Left lung (tissue), 1 donor: ENCODE measurements around the genes PALM3 and ASF1B.

DNA sequence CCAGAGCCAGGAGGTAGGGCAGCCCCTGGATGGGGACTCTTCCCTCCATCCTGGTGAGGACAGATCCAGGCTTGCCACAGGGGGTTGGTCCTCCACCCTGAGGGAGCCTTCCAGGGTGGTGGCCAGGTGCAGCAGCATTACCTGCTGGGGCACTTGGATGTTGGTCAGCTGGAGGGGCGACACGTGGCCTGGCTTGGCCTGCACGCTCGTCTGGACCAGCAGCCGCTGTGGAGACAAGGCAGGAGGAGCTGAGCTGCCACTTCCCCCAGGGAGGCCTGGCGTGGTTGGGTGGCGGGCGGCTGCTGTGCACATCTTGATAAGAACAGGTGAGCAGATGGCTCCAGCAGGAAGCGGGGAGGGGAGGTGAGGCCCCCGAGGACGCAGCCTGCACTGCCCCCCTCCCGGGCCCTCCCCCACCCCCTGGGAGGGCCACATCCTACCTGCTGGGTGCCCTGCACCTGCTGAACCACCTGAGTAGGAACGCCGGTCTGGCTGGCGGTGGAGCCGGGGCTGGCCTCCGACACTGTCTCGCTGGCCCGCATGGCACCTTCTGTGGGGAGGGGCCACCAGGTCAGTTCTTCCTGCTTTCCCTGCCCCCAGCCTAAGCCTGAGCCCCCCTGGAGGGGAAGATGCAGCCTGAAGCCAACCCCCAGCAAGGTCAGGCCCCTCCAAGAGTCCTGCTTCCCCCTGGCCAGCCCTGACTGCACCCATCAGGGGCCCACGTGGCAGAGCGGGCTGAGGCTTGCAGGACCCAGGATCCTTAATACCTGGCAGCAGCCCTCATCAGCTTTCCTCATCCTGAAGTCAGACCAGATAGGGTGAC, 22.9 kb downstream of the RFX1 start:
- PRO-cap = no peak

DNA sequence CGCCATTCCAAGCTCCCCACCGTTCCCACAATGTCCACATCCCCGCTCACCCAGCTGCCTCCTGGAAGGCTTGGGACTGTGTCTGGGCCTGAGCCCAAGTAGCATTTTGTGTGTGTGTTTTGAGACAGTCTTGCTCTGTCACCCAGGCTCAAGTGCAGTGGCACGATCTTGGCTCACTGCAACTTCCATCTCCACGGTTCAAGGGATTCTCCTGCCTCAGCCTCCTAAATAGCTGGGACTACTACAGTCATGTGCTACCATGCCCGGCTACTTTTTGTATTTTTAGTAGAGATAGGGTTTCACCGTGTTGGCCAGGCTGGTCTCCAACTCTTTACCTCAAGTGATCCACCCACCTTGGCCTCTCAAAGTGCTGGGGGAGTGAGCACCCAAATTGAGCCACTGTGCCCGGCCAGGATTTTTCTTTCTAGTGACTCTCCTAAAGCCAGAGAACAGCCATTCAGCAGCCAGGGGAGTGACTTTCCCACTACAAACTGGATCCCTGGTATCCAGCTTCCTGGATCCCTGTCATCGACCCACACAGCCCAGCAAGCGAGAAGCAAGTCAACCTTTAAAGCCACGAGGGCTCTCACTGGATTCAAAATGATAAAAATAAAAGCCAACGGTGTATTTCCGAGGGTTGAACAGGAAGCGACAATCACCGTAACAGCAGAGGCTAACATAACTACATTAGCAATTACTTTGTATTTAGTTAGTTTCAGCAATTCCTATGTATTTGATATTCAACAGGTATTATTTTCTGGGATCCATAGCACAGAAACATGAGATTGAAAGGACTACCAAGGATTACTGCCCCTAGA, 3.0 kb downstream of the RFX1 start:
- PRO-cap = no peak

DNA sequence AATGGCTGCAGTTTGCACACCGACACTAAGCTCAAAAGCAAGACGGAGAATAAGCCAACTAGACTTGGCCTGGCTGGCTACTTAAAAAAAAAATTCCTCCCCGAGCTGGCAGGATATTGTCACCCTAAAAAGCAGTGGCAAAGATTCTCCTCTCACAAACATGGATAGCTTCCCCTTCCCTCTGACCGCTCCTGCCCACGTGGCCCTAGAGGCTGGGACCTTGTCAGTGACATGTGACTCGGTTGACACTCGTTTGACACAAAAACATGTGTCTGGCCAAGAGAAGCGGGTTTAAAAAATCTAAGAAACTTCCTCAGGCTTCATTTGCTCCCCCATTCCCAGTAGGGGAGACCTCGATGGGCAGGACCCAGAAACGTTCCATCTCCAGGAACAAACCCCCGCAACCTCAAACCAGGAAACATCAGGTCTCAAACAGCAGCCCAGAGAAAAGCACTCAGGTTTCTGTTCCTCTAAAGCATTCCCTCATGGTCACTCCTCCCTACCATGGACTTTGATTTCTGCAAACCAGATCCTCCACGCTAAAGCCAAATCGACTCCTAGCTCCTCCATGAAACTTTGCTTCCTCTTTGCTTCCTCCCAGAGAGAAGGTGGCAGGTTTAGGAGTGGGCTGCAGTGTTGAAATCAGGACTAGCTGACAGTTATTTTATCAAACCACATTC, 1.2 kb downstream of the RFX1 start:
- PRO-cap = no peak

DNA sequence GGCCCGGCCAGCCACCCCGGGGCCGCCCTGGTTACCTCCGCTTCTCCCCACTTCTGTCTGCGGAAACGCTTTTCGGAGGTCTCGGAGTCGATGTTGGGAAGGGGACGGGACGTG, 195 bp downstream of the RFX1 start:
- PRO-cap = no peak

- PRO-cap = no peak
Measured at GRCh38 chr19:14053896-14055038, 7.6 kb downstream of the PALM3 start.

GRCh38 chr19:14061324-14062534, at the start of gene PALM3:
TSS of gene PALM3 (minus strand) at chr19:14062076.
- PRO-cap = bidirectional peak, plus-strand start at chr19:14062149, minus-strand start at chr19:14062076

GRCh38 chr19:14090613-14091074, 5.1 kb upstream of the C19orf67 start:
- PRO-cap = bidirectional peak, plus-strand start at chr19:14091216, minus-strand start at chr19:14090801

- PRO-cap = unidirectional peak, minus-strand start at chr19:14136582; bidirectional peak, plus-strand start at chr19:14137168, minus-strand start at chr19:14136968
Measured at GRCh38 chr19:14136517-14137350, at the start of gene ASF1B. TSS of gene ASF1B (minus strand) at chr19:14136589.

GRCh38 chr19:14164687-14165503, 28.5 kb upstream of the ASF1B start:
- PRO-cap = no peak

DNA sequence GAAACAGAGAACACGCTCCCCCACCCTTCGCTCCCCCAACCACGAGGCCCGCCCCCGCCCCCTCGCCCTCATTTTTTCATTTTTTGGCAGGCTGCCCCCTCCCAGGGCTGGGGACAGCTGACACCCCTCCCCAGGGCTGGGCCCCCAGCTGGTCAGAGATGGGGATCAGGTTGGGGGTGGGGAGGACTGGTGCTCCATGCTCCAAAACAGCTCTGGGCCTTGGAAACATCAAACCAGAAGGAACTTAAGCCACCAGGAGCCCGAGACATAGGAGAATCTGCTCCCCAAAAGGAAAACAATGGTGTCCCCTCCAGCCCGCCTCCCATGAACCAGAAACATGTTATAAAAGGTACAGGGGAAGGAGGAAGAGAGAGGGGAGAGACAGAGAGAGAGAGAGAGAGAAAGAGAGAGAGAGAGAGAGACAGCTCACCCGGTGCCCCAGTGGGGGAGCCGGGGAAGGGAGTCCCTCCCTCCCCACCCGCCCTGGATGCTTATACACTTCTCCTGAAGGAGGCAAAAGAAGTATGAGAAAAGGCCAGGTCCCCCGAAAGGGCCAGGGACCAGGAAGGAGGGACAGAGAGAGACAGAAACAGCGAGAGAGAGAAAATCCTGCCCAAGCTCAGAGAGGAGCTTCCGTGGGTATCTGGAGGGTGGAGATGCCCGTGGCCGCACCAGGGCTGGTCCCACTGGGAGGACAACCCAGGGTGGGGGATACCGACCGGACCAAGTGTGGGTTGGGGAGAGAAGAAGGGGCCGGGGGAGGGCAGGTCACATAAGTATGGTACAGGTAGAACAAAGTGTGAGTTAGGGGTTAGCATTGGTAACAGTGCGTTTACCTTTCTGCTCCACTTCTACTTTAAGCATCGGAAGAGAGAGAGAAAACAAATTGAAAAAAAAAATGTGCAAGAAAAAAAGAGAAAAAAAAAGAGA, 30.1 kb upstream of the ASF1B start:
- PRO-cap = no peak

- PRO-cap = no peak
Measured at GRCh38 chr19:14248904-14250241, 43.4 kb upstream of the ADGRL1 start.

- PRO-cap = no peak
Measured at GRCh38 chr19:14283723-14284525, 78.0 kb upstream of the ADGRL1 start.

DNA sequence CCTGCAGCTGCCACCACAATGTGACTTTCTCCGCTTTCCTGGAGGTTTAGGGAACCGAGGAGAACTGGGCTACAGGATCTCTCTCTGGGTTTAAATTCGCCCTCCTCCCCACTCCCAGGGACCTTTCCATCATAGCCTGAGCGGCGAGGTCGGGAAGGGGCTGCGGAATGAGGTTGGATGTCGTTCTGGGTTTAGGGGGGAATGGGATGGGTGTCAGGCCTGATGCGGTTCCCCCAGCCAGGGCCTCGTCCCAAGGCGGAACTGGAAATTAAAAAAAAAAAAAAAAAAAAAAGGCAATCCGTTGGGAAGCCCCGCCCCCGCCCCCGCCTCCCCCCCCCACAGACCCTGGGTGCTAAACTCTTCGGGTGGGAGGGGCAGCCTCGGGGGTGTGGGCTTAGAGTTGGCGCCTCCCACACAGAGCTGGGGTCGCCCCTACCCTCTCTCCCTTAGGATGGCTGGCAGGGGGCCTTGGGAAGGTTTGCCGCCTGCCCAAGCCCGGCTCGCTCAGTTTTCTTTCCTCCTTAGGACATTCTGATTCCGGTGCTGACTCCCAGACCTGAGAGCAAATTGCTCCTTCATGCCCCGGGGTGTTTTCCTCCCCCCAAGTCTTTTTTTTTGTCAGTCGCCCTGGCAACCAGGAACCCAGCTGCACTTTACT, 87.5 kb upstream of the ADGRL1 start:
- PRO-cap = unidirectional peak, minus-strand start at position 263 of the sequence

- PRO-cap = unidirectional peak, plus-strand start at chr19:14370265
Measured at GRCh38 chr19:14370143-14370852, 10.9 kb upstream of the ADGRE5 start.

GRCh38 chr19:14374745-14375081, 6.5 kb upstream of the ADGRE5 start:
- PRO-cap = unidirectional peak, minus-strand start at chr19:14374913

GRCh38 chr19:14380573-14380871, 722 bp upstream of the ADGRE5 start:
- PRO-cap = no peak

DNA sequence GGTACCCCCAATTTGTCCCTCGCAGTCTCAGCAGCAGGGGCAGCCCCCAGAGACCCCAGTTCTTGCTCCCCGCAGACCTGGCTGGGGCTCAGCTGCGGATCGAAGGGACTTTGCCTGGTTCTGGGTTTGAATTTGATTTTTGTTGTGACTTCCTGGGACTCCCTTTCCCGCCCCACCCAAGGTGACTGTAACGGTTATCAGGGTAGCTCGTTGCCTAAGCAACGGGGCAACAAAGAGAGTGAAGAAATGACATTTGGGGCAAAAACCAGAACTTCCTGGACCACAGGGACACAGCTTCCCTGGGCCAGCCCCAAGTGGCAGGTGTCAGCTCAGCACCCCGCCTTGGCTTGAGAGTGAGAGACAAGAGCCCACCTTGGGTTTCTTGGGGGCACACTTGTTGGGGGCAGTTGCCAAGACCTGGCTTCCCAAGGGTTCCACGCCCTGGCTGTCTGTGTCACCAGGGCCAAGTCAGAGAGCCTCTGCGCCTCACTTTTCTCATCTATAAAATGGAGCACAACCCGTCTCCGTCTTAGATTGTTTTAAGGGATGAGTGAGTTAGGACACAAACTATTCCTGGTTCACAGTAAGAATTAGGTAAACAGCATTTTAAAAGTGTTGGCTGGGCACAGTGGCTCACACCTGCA, 842 bp downstream of the ADGRE5 start:
- PRO-cap = bidirectional peak, plus-strand start at position 288 of the sequence, minus-strand start at position 112 of the sequence

- PRO-cap = unidirectional peak, plus-strand start at chr19:14404432
Measured at GRCh38 chr19:14404222-14404855, 14.8 kb downstream of the DDX39A start.

DNA sequence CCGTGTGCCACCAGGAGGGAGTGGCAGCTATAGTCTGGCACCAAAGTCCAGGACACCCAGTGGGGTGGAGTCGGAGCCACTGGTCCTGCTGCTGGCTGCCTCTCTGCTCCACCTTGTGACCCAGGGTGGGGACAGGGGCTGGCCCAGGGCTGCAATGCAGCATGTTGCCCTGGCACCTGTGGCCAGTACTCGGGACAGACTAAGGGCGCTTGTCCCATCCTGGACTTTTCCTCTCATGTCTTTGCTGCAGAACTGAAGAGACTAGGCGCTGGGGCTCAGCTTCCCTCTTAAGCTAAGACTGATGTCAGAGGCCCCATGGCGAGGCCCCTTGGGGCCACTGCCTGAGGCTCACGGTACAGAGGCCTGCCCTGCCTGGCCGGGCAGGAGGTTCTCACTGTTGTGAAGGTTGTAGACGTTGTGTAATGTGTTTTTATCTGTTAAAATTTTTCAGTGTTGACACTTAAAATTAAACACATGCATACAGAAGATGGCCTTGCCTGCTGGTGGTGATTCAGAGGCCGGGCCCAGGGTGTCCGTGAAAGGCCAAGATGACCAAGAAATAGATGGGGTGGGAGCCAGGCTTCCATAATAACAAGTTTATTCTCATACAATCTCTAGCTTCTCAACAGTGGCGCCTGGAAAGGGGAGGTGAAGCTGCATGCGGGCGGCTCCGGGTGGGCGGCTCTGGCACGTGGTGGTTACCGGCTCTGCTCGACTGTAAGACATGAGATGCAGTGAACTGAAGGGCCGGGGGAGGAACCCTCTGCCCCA, 10.7 kb downstream of the DDX39A start:
- PRO-cap = bidirectional peak, plus-strand start at position 58 of the sequence, minus-strand start outside the sequence

DNA sequence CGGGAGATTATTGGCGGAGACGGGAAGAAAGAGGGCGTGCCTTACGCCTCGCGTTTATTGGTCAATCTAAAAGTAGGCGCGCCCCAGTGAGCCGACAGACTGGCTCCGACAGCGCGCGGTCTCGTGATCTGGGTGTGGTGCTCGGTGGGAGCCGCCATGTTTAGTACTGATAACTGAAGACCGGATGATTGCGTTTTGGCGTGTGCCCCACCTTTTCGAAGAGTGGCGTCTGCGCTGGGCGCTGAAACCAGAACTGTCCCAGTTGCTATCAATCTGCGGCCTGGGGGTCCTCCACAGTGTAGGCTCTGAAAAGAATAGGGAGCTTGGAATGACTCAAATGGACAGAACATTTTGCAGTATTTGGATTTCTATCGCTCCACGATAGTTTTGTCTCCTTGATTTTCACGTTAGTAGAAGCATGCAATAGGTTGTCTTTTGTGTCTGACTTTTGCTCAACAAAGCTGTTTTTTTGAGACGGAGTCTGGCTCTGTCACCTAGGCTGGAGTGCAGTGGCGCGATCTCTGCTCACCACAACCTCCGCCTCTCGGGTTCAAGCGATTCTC, 393 bp upstream of the DDX39A start:
- PRO-cap = bidirectional peak, plus-strand start at position 169 of the sequence, minus-strand start outside the sequence